ENCODE results near the genes PRELID2, FBXO38, HTR4 and ABLIM3.

- PRO-cap, result no peak
Measured at GRCh38 chr5:143582921-143583428, 179.5 kb upstream of the NR3C1 start.

DNA sequence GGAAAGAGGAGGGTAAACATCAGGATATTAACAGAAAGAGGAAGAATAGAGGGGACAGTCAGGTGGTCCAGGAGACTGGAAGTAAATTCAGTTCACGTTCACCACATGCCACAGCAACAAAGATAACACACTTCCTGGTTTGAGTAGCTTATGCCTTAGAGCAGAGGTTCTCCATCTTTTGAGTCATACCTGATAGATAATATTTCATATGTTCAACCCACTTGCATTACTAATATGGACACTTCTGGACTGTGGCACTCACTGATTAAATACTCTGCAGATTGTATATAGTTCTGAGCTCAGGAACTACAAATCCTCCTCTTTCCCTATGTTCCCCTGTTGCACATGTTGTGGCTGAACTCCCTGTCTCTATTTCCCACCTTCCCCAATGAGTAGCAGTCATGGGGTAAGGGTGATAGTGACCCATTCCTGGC is 180.0 kb upstream of the NR3C1 start:
- PRO-cap, result no peak

DNA sequence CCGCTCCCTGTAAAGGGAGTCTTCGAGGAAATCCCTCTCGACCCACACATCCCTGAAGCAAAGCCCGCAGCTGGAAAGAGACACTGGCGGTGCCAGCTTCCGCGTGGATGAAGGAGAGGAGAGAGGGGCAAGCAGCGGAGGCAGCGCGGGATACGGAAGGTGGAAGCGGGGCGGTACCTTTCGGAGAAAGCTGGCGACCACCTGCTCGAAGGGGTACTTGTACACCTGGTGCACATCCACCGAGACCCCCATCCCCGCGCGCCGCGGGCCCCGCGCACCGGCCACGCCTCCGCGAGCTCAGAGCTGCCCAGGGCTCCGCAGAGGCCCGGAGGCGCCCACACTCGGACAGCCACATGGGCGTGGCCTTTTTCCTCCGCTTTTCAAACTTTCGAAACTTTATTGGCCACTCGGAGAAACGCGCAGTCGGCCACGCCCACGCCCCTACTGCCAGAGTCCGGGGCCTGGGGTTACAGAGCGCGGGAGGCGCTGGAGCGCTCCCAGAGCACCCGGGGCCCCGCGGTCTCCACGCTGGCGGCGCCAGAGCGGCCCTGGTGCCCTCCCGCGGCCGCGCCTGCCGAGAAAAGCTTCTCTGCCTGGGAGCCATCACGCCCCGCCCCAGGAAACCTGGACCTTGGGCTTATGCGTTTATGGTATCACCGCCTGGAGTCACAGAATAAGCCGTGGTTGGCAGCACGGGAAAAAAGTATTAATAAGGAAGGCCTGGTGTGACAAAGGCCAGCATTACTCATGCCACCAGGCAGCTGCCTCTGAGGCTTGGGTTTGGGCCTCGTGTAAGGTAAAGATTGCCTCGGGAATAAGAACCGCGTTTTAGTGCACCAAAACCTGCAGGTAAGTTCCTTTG is at the start of gene PRELID2:
PRELID2 (minus strand) TSS at position 343 of the 862 bp plus-strand sequence.
- PRO-cap, result unidirectional peak, plus-strand start at position 83 of the sequence; bidirectional peak, plus-strand start at position 472 of the sequence, minus-strand start at position 250 of the sequence

DNA sequence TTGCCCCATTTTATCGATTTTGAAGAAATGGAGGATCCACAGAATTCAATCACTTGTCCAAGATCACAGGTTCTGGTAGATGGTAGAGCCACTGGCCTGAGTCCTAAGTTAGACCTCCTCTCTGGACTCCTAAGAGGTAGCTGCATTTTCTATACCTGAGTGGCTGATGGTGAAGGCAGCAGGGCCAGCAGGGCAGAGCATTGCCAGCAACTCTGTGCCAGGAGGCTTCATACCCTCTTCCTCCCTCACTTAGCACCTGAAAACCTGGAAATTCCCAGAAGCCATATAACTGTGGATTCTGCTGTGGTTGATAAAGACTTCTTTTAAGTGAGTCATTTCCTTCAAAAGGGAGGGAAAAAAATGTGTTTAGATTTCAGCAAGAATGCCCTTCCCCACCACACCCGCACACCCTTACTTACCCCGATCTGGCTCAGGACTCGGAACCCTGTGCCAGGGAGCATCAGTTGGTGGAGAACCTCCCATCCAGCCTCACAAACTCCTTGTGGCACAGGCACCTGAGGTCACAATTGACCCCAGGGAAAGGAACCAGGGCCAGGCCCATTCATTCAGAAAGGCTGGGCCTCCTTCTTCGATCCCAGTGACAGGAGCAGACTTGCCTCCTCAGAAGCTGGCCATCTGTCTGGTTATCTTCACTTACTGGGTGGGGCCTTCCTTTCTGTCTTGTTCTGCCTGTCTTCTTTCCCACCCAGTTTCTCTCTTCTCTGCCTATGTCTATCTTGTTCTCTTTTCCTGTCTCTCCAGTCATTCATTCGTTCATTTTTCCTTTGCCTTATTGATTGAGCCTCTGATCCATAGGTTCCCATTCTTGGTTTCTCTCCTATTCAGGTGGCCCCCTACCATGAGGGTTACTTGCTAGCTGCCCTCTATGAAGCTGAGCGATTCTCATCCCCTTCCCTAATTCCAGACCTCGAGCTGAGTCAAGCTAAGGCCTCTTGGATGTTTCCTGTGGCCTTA is 62.6 kb downstream of the PLAC8L1 start:
- PRO-cap, result no peak

GRCh38 chr5:146470776-146471403 is 23.8 kb downstream of the TCERG1 start:
- PRO-cap, result no peak

- PRO-cap, result unidirectional peak, plus-strand start at chr5:146491403
Measured at GRCh38 chr5:146491187-146491551, 24.8 kb downstream of the GPR151 start.

DNA sequence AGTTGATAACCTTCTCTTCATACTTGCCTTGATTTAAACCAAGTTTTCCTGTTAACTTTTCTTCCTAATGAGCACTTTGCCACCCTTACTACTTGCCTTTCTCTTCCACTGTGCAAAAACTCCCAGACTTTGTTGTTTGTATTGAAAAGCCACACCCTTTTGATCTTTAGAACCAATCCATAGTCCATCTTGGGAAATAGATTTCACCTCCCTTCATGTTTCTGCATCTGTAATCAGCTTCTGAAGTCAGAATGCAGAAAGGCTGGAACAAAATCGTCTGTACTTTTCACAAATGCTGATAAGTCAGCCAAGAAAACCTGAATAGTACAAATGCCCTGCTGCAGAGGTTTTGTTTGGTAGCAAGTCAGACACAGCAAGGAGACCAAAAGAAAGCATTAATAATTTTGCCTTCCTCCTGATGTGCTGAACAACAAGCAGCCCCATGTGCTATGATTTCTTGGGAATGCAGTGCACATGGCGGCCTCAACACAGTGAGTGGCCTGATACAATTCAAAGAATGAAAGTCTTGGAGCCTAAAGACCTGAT is 59.3 kb upstream of the STK32A start:
- PRO-cap, result no peak

GRCh38 chr5:147310180-147310667 is 75.4 kb downstream of the STK32A start:
- PRO-cap, result no peak

DNA sequence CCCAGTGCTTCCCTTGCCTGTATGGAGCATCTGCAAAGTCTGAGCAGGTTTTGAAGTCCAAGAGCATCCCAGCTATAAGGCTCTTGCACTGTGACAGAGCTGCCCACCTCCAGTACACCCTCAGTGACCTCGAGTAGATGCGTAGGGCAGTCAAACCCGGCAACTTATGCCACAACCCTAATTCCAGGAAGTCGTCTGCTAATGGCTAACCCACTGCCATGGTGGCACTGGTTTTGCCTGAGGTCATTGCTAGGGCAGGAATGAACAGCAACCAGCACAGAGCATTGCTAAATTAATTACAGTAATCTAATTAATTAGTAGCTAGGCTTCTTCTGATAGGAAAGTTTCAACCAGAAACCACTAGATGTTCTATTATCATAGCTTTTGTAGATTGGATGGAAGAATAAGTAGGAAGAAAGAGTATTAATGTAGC is 122.8 kb downstream of the DPYSL3 start:
- PRO-cap, result no peak

DNA sequence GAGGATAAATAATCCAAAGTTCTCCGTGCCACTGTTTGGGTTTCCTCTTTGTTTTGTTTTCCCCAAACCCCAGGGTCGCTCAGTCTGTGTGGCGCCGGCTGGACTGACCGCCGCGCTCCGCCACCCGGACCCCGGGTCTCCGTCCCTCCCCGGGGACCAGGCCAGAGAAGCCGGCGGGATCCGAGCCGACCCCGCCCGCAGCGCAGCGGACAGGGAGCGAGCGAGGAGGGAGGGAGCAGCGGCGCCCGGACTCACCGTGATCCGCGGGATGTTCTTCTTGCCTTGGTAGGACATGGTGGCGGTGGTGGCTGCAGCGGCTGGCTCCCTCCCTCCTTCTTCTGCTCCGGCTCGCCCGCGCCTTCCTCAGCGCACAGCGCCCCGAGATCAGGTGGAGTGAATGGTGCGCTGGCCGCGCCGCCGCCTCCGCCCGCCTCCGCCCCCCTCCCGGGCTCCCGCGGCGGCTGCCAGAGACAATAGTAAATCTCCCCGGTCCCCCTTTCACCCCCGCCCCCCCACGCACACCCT is 56.5 kb downstream of the DPYSL3 start:
- PRO-cap, result bidirectional peak, plus-strand start outside the sequence, minus-strand start at position 451 of the sequence

- PRO-cap, result no peak
Measured at GRCh38 chr5:147510463-147510826, 577 bp upstream of the DPYSL3 start.

DNA sequence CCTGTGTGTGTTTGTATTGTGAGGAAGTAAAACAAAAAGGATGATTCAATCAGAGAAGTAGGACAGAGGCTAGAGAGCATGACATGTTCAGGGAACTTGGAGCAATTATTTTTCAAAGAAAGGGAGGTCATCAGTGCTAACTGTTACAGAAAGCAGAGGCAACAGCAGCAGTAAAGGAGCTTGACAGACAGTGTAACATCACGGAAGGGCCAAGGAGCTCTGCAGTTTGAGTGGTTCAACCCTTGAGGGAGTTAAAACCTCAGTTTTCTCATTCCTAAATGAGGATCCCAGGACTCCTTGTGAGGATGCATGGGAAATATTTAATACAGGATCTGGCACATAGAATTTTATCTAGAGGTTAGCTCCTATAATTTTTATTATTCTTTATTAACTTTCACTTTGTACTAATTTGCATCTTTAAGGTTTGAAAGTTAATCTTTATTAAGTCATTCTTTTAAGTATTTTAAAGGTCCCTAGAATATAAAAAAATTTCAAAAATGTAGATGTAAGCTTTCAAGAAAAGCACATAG is 13.0 kb downstream of the SPINK1 start:
- PRO-cap, result no peak

- PRO-cap, result no peak
Measured at GRCh38 chr5:148097834-148098134, 34.0 kb downstream of the SPINK5 start.

DNA sequence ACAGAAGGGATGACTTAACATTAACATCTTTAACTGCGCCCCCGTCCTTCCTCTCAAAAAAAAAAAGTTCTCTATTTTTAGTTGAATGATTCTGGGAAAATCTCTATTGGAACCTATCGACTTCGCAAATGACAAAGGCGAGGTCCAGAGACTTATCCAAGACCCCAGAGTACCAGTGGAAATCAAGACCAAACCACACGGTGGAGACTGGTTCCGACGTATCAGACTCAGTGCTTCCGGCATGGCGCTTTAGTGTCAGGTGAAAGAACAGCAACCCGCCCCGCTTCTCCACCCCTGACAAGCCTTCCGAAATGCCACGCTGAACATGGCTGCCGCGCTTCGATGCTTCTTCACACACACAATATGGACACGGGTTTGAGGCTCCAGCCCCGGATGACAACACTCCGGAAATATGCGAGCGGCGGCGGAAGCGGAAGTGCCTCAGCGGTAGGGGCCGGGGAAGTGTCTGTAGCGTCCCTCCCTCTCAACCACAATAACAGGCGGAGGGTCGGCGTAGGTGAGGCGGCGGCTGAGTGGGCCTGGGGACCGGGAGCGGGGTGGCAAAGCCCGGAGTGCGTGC is at the start of gene FBXO38:
FBXO38 (plus strand) TSS at position 436 of the 580 bp plus-strand sequence.
- PRO-cap, result bidirectional peak, plus-strand start at position 532 of the sequence, minus-strand start at position 261 of the sequence

GRCh38 chr5:148473637-148474470 is 90.1 kb downstream of the FBXO38 start:
- PRO-cap, result no peak

DNA sequence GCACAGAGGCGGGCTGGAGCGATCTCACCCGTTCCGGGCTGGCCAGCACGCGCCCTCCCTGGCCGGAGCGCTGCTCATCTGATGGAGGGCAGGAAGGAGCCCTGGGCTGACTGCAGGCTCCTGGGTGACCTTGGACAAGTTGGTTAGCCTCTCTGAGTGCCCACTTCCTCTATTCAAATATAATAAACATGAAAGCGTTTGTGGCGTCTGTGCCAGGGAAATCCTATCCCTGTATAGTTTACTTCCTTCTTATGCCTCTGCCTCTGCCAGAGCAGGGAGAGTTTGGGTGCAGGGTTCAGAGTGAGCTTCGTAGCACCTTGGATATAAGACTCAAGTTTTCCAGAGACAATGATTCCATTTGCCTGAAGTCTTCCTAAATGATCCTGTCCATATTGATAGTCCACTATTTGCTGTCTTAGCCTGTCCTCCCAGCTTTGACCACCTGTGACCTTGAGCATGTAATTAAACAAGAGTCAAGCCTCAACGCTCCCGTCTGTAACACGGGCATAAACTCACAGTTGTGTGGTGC is at the start of gene HTR4:
HTR4 (minus strand) TSS at position 80 of the 529 bp plus-strand sequence.
- PRO-cap, result no peak

DNA sequence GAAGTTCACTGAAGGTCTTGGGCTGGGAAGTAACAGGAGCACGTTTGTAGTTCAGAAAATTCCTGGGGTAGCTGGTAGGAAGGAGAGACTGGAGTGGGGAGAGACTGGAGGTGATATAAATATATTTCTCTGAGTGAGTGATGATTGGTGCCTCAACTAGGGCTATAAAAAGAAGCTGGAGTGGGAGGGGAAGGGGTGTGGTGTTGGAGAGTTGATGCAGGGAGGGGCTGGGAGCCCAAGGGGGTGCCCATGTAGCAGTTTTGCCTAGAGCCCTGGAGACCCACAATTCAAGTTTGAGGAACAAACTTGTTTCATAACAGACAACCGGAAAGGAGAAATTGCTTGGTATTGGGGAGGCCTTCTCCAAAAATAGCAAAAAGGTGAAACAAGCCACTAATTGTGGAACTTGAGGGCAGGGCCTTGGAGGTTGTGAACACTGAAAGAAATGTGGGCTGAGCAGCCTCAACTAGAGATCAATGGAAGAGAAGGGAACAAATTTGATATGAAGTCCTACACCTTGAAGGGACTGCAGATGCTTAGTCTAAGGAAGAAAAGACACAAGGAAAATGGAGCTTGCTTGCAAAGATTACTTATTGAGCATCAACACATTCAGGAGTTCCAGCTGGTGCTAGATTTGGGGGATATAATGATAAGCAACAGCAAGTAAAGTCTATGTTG is 20.4 kb upstream of the ADRB2 start:
- PRO-cap, result no peak

- PRO-cap, result no peak
Measured at GRCh38 chr5:148831316-148832165, 5.1 kb downstream of the ADRB2 start.

- PRO-cap, result no peak
Measured at GRCh38 chr5:148843681-148844357, 17.4 kb downstream of the ADRB2 start.

- PRO-cap, result no peak
Measured at GRCh38 chr5:149141284-149141997, at the start of gene ABLIM3. Gene ABLIM3 (plus strand): TSS chr5:149141493.